Parotid gland (tissue), 1 donor: ENCODE measurements around a stretch of chr13.

GRCh38 chr13:22916351-22916704 is 264.5 kb upstream of the SGCG start:
- PRO-cap = no peak

DNA sequence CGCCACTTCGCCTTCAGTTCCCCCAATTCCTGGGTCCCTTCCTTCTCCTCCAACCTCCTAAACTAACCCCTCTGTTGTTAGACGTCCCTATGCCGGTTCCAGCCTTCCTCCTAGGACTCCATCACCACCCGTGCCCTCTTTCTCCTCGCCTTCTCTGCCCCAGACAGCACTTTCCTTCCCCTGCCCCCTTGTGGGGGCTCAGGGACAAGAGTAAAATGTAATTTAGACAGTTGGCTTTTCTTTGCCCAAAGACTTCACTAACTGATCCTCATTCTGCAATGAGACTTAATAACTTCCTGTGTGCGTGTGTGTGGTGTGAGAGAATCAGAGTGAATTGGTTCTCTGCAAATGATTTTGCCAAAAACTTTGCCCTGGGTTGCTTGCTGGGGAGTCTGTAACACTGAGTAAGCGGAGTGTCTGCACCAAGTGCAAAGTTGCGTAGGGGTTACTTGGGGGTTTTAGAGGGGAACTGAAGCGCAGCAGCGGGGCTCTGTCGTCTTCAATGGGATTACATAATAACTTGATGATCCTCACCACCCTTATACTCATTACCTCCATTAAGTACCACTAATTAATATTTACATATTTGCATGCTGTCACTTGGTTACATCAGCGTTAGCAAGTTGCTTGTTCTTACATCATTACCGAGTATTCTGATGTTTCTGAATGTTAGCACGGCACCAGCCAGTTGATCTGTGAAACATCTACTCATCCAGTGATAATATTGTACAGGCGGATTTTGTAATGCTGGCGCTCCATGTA is 19.9 kb upstream of the SGCG start:
- PRO-cap = no peak

- PRO-cap = no peak
These were observed 78.9 kb downstream of the SACS start for GRCh38 chr13:23354434-23355129.

GRCh38 chr13:23507309-23507642 is 62.9 kb upstream of the TNFRSF19 start:
- PRO-cap = no peak

GRCh38 chr13:23546860-23547763 is 23.1 kb upstream of the TNFRSF19 start:
- PRO-cap = no peak

GRCh38 chr13:23571029-23571535 is 870 bp downstream of the TNFRSF19 start:
- PRO-cap = no peak

DNA sequence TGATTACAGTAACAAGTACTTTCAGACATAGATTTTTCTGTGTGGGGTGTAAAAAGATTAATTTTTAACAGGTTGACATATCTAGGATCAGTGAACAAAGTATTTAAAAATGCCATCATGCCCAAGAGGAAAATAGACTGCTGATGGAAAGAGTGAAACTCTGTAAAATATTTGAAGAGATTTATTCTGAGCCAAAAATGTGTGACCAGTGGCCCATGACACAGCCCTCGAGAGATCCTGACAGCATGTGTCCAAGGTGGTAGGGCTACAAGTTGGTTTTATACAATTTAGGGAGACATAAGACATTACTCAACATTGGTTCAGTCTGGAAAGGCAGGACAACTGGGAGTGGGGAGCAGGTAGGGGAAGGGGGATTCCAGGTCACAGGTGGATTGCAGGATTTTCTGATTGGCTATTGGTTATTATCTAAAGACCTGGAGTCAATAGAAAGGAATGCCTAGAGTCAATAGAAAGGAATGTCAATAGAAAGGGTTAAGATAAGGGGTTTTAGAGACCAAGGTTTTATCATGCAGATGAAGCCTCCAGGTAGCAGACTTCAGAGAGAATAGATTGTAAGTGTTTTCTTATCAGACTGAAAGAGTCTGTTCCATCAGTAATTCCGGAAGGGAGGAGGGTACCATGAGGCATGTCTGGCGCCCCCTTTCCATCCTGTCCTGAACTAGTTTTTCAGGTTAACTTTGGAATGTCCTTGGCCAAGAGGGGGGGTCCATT is 29.1 kb downstream of the TNFRSF19 start:
- PRO-cap = no peak

- PRO-cap = no peak
These were observed 139.8 kb downstream of the MIPEP start for GRCh38 chr13:23749319-23749932.

GRCh38 chr13:23778710-23779339 is 110.4 kb downstream of the MIPEP start:
- PRO-cap = no peak

DNA sequence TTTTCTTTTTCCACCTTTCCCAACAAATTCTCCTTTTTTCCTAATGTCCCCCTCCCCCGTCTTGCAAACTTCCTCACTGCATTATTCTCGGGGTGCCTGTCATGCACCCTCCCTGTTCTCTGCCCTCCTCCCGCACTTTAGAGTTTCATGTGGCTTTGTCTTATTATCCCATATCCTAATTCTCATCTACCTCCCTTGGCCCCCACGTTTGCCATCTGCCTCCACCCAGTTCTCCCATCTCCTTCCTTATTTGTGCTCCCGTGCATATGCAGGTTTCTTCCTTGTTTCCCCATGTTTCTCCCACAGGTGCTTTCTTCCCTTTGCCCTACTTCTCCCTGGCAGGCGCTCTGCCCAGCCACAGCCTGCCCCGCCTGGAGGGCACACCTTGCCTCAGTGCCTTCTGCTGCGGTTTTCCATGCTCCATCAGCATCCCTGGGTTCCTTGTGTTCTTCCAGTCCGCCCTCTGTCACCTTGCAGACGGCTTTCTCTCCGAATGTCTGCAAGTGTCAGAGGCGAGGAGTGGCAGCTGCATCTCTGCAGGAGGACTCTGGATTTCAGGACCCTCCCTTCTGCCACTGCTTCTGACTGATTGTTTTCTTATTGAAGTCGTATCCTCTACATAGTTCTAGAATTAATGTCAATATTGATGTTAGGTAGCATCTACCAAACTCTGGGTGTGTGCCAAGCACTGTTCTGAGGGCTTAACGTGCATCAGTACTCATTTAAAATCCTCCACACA is 1.6 kb downstream of the SPATA13 start:
- PRO-cap = no peak

DNA sequence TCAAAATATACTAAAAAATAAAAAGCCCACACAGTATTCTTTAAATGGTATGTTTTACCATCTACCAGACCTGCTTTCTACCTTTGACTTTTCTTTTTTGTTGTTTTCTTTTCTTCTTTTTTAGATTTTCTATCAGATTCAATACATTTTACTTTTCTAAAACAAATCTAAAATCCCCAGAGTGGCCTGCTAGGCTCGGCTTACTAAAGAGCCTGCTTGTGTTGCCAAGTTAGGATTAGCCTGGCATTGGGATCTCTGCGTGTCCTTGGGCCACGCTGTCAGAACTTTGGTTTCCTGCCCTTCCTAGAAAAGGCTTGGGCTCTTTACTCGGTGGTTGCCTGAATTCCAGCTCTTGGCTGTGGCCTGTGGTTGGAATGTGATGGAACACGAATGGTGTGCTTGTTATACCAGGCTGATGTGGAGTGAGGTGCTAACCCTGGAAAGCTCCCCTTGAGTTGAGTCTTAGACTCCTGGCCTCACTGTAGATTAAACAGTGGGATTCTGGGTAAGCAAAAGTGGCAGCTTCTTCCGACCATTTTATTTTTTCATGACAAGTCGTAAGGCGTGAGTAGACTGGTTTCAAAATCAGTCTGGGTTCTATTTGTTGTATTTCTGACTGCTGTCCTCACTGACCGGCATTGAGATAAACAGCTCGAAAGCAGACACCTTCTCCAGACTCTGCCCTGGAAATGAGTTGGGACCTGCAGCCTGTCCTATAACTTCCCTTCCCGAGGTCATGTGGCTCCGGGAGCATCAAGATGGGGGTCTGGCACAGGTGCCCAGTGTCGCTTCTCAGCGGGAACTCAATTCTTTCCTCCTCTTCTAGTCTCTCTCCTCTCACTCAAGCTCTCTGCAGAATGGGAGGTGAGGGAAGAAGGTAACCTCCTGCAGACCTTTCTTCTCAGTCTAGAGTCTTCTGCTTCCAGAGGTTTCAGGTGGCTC is 8.6 kb downstream of the SPATA13 start:
- PRO-cap = no peak

- PRO-cap = no peak
These were observed 60.6 kb downstream of the SPATA13 start for GRCh38 chr13:24221046-24221518.

DNA sequence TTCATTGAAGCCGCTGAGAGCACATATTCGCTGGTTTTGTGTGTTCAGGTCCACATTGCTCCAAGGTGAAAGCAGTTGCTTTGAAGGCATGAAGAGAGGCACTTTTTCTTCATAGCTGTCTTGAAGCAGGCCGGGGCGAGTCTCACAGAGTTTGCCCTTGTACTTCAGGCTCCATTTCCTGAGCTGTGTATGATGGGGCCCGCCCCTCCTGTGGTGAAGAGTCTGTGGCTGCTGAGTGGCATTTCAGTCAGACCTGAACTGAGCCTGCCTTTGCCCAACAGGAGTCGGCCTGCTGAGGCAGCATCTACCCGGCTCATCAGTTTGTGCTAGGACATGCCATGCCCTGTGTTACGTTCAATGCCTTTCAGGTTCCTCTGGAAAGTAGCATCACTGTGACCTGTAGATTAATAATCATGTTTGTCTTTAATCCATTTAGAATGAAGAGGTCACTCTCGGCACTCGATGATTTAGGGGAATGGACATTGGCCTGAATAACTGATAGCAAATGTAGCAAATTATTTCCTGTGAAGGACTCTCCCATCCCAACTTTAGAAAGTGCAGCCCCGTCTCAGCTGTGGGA is 44.3 kb upstream of the C1QTNF9 start:
- PRO-cap = no peak

DNA sequence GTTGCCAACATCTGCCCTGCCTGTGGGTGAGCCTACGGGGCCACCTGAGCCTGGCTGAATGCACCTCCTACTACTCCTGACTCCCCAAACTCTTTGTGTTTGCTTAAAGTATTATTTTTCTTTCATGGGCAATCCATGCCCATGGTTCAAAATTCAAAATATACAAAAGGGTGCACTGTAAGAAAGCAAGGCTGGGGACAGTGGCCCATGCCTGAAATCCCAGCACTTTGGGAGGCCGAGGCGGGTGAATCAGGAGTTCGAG is 72.7 kb downstream of the PARP4 start:
- PRO-cap = no peak

DNA sequence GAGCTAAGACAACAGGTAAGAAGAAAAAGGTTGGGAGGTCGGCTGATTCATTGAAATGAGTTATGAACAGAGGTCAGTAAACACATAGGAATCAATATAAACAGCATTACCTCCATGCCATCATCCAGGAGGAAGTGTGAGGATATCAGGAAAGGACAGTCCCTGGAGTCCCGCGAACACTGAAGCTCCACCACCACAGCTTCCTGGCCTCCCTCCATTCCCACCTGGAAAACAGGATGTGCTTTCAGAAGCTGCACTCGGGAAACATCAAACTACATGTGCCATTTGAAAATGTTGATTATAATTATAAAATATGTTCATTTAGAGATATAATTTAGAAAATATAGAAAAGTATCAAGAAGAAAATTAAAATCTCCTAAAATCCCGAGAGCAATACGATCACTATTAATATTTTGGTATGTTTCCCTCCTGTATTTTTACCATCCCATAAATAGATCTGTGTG is 14.5 kb downstream of the PARP4 start:
- PRO-cap = no peak

- PRO-cap = no peak
These were observed 53.1 kb upstream of the ATP12A start for GRCh38 chr13:24627066-24627570.

DNA sequence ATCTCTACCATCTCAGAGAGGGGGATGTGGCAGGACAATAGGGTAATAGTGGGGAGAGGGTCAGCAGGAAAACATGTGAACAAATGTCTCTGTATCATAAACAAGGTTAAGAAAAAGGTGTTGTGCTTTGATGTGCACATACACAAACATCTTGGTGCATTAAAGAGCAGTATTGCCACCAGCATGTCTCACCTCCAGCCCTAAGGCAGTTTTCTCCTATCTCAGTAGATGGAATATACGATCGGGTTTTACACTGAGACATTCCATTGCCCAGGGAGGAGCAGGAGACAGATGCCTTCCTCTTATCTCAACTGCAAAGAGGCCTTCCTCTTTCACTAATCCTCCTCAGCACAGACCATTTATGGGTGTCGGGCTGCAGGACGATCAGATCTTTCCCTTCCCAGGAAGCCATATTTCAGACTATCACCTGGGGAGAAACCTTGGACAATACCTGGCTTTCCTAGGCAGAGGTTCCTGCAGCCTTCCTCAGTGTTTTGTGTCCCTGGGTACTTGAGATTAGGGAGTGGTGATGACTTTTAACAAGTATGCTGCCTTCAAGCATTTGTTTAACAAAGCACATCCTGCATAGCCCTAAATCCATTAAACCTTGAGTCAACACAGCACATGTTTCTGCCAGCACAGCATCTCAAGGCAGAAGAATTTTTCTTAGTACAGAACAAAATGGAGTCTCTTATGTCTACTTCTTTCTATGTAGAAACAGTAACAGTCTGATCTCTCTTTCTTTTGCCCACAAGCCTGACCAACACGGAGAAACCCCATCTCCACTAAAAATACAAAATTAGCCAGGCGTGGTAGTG is 34.3 kb upstream of the CENPJ start:
- PRO-cap = no peak

DNA sequence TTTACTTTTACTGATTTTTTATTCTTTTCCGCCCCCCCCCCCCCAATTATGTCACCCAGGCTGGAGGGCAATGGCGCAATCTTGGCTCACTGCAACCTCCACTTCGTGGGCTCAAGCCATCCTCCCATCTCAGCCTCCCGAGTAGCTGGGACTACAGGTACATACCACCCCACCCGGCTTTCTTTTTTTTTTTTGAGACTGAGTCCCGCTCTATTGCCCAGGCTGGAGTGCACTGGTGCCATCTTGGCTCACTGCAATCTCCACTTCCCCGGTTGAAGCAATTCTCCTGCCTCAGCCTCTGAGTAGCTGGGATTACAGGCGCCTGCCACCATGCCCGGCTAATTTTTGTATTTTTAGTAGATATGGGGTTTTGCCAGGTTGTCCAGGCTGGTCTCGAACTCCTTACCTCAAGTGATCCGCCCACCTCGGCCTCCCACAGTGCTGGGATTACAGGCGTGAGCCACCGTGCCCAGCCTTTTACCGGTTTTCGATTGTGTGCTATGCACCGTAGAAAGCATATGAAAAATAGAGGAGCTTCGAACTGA is 1.9 kb downstream of the MTMR6 start:
- PRO-cap = no peak

DNA sequence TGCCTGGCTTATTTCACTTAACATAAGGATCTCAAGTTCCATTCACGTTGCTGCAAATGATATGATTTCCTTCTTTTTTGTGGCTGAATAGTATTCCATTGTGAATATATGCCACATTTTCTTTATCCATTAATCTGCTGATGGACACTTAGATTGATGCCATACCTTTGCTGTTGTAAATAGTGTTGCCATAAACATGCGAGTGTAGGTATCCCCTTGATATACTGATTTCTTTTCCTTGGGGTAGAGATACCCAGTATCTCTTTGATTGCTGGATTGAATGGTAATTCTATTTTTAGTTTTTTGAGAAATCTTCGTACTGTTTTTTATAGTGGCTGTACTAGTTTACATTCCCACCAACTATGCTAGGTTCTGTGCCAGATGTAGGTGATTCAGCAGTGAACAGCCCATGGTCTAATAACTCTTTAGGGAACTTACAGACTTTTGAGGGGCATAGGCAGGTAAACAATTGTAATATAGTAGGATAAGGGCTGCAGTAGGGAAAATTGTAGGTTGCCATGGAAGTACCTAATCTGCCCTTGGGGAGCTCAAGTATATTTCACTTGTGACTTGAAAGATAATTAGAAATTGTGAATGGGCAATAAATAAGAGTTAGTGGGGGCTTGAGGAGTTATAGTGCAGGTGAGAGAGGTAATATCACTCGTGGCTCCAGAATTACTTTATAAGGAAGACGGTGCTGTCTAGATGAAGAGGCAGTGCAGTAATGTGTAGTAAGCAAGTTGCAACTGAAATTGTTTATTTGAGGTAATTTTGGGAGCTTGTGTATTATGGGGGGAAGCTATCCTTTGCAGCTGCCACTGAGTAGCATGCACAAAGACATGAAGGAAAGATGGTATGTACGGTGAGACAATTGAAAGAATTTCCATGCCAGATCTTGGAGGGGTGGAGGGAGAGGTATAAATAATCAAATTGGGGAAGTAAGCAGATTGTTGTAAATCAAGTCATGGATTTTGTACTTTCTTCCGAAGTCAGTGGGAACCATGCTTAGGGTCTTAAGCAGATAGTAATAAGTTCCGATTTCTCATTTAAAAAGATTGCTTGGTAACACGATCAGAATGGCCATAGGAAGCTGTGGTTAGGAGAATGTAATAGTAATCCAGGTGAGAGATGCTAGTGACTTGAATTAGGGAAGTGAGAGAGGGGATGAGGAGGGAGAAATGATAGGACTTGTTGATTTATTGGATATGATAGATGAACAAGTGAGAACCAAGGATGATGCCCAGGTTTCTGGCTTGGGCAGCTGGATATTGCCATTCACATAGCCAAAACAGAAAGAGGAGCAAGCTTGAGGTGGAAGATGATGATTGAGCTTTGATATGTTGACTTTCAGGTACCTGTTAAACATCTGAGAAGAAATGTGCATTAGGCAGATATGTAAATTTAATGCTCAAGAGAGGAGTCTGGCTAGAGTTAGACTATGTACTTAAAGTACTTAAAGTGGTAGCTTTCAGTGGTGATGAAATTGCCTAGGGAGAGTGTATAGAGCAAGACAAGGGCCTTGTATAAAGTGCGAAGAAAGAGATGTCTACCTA is 11.5 kb downstream of the CDK8 start:
- PRO-cap = no peak

- PRO-cap = no peak
These were observed 133.3 kb upstream of the WASF3 start for GRCh38 chr13:26424138-26424653.